Brain (tissue), 1 donor: ENCODE data around the genes ORC6 and C16orf78.

- RRBS, result no CpG with 5 or more reads among the region's 8 CpGs
Observed at GRCh38 chr16:35469014-35469437, 2009.6 kb downstream of the TP53TG3F start.

DNA sequence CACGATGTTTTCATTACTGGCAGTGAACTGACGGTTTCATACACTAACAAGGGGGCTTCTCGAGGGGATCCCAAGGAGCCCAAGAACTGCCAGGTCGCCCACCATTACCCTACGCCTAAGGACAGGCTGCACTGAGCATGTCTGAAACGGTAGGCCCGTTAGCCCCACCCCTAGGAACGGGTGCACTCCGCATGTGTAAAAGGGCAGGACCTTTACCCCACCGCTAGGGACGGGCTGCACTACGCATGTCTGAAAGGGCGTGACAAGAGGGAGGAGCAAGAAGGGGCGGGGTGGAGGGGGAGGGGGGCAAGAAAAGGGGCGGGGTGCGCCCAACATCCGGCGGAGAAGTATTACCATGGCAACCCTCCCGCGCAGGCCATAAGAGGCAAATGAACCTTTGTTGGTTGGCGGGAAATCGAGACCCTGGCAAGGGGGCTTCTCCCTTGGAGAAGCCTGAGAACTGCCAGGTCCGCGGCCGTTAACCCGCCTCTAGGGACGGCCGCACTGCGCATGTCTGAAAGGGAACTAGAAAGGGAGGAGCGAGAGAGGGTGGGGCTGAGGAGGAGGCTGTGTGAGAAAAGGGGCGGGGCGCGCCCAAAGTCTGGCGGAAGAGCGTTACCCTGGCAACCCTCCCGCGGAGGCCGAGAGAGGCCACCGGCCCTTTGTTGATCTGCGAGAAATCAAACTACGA lies 2046.7 kb downstream of the TP53TG3F start:
- RRBS, result no CpG with 5 or more reads among the region's 41 CpGs

GRCh38 chr16:35526021-35526558 lies 2066.7 kb downstream of the TP53TG3F start:
- RRBS, result 76% methylated on average over 8 of the region's 21 CpGs

DNA sequence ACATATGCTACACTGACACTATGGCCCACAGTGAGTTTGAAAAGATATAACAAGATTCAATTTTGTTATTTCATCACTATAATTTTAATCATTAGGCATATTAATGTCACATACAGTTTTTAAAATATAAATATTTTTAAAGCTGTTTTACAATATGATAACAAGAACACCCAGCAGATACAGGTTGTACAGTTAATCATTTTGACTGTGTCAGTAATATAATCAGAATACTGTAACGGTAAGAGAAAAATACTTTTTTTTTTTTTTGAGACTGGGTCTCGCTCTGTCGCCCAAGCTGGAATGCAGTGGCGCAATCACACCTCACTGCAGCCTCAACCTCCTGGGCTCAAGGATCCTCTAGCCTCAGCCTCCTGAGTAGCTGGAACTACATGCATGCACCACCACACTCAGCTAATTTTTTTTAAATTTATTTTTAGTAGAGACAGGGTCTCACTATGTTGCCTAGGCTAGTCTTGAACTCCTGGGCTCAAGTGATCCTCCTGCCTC lies 40.6 kb downstream of the SHCBP1 start:
- RRBS, result no CpG with 5 or more reads among the region's 4 CpGs

DNA sequence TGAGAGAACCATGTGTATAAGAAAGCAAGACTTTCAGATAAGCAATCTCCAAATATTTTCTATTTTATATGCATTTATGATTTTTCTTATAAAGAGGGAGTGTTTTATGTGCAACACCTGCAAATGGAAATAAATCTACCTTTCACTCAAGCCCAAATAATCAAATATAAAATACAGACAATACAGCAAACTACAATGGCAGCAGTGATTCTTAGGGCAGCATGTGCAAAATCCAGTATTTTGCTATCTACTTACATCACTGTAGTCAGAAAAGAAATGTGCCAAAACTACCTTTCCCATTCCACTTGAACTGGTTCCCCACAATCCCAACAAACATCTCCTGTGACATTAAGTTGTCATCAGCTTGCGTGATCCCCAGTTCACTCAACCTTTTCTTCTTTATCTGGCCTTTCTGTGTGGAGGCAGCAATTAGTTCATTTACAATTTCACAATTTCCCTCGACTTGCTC lies 39.7 kb downstream of the SHCBP1 start:
- RRBS, result no CpG with 5 or more reads among the region's 2 CpGs

- RRBS, result 1% methylated on average over 11 of the region's 87 CpGs
Observed at GRCh38 chr16:46688977-46690006, at the start of gene ORC6. Gene ORC6, plus strand, starts transcription at chr16:46689659.

DNA sequence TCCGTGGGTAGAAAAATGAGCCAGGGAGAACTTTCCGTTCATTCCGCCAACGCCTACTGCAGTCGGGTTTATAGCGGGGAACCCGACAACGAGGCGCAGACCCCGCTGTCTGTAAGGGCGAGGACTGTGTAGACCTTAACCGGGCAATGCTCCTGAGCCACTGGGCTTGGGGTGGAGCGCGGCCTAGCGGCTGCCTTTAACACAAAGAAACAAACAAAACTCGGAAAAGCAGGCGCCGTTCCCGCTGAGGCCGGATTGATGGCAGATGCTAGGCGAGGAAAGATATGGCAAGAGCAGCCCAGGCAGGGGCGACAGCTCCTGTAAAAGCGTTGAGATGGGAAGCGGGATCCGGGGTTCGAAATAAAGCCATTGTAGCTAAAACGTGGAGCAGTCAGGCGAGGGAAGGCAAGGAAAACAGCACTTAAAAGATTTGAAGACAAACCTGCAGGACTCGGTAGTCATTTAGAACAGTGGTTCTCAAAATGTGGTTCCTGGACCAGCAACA lies 600 bp downstream of the ORC6 start:
- RRBS, result under 1% methylated on average over 10 of the region's 29 CpGs

DNA sequence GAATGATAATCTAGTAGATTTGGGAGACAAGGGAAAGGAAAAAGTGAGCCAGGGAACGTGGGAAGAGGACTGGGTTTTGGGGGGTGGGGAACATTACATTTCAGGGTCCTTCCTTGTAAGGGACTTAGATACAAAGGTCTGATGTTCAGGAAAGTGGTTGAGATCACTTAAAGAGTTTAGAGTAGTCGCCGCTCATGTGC lies 85.8 kb upstream of the NETO2 start:
- RRBS, result no CpG with 5 or more reads among the region's 3 CpGs

DNA sequence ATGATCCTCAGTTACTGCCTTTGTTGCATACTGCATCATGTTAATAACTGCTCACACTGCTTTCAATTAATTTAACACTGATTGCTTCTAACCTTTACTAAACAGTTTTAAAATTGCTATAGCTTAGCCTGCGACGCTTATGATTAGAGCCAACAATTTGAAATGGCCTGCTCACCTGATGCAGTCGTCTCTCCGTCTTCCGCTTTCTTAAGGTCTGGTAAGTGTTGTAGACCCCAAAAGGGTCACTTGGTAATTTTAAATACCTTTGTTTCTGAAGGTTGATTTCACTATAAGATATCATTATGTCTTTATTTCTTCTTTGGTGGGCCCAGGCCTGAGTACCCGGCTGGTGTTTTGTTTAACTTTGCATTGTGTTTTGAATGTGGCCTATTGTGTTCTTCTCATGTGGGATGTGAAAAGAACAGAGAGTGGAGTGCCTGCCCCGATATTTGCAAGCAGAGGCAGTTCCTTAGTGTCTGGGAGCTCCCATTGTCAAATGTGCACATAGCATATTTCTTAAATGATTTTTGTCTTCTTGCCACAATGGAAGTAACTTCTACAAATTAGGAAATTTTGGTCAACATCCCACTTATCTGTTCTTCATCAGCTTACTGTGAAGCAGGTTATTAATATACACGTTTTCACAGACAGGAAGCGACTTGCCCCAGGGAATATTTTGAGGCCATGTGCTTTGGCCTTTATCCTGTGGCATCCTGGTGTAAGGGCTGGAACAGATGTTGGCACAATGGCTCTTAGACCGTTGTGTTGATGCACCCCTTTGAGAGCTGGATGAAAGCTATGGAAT lies 2.8 kb downstream of the PHKB start:
- RRBS, result no CpG with 5 or more reads among the region's 10 CpGs

DNA sequence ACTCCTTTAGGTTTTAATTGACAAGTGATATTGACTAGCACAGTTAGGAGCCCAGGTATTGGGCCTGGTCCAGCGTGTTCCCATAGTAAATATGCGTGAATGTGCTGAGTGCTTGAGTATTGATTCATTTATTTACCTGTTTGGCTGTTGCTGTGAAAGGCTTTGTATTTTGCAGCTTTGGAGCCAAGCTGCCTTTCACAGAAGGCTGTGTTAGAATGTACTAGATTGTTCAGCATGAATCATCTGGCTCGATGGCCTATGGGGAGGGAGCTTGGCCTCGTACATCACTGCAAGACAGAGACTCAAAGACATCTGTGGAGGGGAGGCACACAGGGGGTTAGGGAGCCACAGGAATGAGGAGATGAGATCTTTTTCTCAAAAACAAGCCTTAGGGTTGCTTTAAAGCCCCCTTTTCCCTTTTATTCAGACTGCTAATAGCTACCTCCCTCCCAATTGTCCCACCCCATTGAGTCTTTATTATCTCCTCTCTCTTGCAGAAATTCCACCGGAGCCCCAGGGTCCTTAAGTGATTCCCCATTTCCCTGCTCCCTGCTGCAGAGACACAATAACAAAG lies 307.3 kb downstream of the ABCC12 start:
- RRBS, result no CpG with 5 or more reads among the region's 5 CpGs

DNA sequence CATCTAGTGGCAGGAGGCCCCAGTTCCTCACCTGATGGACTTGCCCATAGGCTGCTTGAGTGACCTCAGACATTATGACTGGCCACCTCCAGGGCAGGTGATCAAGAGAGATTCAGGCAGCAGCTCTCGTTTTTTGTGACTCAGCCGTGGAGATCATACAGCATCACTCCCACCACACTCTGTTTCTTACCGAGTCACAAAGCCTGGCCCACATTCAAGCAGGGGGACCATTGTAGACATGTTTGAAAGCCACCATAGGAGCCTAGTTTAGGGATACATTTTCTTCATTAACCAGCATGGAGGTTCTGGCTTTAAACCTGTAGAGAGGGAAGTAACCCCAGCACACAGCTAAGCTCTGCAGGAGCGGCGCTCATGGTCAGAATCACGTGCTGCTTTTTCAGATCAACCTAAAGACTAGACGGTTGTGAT lies 34.4 kb downstream of the SIAH1 start:
- RRBS, result no CpG with 5 or more reads among the region's 7 CpGs

- RRBS, result 2% methylated on average over 10 of the region's 52 CpGs
Observed at GRCh38 chr16:48365370-48366485, 19.5 kb downstream of the SIAH1 start.

- RRBS, result no CpG with 5 or more reads among the region's 19 CpGs
Observed at GRCh38 chr16:48531269-48532068, 78.5 kb downstream of the N4BP1 start.

- RRBS, result no CpG with 5 or more reads among the region's 5 CpGs
Observed at GRCh38 chr16:48558083-48558607, 51.8 kb downstream of the N4BP1 start.

- RRBS, result no CpG with 5 or more reads among the region's 9 CpGs
Observed at GRCh38 chr16:48578261-48578933, 31.6 kb downstream of the N4BP1 start.

GRCh38 chr16:49278810-49279617 lies 2.6 kb downstream of the CBLN1 start:
- RRBS, result 11% methylated on average over 8 of the region's 23 CpGs

DNA sequence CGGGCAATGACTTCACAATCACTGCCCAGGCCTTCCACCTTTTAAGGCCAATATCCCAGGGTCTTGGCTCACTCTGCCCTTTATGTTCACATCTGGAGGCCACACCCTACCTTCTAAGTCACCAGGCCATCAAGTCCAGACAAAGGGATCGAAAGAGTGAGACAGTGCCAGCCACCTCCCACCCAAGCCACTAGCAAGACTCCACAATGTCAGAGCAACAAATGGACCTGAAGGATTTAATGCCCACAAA lies at the start of gene C16orf78:
Gene C16orf78, plus strand, starts transcription at position 71 of the 250 bp plus-strand sequence.
- RRBS, result no CpG with 5 or more reads among the region's 2 CpGs

GRCh38 chr16:49542206-49543011 lies 168.8 kb downstream of the C16orf78 start:
- RRBS, result no CpG with 5 or more reads among the region's 12 CpGs

- RRBS, result no CpG with 5 or more reads among the region's 41 CpGs
Observed at GRCh38 chr16:49638022-49638769, 217.7 kb downstream of the ZNF423 start.

GRCh38 chr16:49648831-49649432 lies 207.0 kb downstream of the ZNF423 start:
- RRBS, result no CpG with 5 or more reads among the region's 3 CpGs